GM12892 (cell line): ENCODE measurements around the gene DRC3.

DNA sequence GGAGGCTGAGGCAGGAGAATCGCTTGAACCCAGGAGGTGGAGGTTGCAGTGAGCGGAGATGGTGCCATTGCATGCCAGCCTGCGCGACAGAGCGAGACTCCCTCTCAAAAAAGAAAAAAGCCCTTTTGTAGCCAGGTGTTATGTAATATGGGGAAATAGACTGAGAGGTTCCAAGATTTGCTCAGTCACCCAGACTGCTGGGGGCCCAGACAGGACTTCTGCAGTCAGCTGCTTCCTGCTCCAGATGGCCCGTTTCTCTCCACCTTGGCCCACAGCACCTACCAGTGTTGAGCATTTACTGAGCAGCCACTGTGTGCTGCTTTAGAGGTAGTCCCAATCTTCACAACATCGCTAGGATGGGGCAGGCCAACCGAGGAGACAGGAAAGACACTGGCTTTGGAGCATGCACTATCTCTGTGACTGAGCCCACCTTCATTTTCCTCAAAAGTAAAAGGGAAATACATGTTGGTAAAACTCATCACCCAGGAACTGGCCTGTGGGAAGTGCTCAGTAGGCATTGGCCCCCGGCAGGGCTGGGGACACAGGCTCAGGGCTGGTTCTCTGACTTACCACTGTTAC lies 1.4 kb upstream of the PEMT start:
- RRBS: no CpG with 5 or more reads among the region's 9 CpGs

GRCh38 chr17:17694236-17695116 lies 13.2 kb downstream of the RAI1 start:
- RRBS: 1% methylated on average over 45 of the region's 88 CpGs

DNA sequence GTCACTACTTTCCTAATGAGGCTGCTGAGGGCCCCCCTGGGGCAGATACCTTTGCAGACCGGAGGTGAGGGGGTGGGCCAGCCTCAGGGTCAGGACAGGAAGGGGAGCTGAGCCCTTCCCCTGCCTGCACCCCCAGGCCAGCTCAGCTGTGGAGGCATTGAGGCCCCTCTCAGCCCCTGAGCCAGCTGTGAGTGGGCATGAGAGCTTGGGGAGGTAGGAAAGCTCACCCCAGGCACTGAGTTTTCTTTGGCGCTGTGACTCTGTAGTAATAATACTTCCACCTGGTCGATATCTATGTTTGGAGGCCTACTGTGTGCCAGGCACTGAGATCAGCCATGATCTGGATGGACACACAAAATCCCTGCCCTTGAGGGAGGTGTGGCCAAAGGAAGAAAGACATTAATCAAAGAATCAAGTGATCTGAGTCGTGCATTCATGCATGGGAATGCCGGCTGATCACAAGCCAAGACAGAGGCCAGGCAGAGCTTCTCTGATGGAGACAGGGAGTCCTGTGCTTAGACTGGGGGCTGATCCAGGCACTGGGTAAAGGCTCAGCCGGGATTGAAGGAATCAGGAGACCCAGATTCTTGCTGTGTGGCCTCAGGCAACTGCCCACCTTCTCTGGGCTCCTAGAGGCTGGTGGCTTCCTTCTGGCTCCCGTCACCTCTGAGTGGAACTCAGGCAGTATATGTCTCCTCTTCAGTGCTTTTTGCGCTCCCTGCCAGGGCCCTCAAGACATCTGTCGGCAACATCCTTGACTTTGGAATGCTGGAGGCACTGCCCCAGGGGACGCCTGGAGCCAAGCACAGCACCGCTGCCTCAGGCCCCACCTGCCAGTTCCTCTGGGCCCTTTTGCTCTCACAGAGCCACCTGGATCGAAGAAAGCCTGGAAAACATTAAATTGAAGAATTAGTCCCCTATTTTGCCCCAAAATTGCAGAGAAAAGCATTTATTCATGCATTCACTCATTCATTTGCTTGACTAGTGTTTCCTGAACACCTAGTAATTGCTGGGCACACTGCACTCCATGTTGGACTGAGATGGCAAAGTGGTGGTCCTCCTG lies 17.6 kb downstream of the RAI1 start:
- RRBS: no CpG with 5 or more reads among the region's 12 CpGs

GRCh38 chr17:17738772-17739368 lies 57.6 kb downstream of the RAI1 start:
- RRBS: no CpG with 5 or more reads among the region's 9 CpGs

DNA sequence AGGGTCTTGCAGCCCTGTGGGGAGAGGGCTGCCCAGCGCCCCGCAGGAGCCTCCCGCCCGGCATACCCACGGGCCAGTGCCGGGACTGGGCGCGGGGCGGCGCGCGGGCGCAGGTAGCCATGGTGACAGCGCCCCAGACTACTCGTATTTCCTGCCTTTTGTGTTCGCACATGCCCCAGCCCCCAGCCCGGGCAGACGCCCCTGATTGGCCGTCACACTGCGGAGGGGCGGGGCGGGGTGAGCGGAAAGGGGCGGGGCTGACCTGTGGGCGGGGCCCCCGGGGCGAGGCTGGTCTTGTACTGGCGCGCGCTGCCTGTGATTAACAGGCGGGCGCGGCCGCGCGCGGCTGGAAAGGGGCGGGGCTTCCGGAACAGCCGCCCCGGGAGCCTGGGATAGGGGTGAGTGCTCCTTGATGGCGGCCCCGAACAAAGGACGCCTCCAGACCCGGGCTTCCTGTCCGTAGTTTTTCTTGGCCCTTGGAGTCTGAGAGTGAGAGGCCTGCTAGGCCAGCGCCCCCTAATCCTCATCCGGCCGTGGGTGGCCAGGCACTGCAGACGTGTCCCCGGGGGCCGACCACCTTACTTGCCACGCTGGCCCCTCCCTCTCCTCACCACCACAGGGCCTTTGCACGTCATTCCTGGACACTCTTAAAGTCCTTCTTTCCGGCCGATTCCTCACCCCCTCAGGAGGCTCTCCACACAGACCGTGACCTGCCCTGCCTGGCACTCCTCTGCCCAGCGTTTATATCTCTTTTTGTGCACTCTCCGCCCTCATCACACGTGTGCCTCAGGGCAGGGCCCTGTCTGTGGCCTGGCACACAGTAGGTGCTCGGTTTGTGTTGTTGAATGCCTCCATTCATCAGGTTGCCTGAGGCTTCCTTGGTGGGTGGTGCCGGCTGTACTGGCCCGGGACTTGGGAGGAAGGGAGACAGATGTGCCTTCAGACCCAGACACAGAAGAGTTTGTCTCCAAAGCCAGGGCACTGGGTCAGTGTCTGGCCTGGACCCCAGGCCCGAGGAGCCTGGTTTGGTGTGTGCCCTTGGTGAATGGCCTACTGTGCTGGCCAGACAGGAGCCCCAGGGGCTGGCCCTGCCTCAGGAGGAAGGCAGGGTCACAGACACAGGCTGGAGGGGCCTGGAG lies 71.2 kb downstream of the RAI1 start:
- RRBS: 1% methylated on average over 23 of the region's 64 CpGs

DNA sequence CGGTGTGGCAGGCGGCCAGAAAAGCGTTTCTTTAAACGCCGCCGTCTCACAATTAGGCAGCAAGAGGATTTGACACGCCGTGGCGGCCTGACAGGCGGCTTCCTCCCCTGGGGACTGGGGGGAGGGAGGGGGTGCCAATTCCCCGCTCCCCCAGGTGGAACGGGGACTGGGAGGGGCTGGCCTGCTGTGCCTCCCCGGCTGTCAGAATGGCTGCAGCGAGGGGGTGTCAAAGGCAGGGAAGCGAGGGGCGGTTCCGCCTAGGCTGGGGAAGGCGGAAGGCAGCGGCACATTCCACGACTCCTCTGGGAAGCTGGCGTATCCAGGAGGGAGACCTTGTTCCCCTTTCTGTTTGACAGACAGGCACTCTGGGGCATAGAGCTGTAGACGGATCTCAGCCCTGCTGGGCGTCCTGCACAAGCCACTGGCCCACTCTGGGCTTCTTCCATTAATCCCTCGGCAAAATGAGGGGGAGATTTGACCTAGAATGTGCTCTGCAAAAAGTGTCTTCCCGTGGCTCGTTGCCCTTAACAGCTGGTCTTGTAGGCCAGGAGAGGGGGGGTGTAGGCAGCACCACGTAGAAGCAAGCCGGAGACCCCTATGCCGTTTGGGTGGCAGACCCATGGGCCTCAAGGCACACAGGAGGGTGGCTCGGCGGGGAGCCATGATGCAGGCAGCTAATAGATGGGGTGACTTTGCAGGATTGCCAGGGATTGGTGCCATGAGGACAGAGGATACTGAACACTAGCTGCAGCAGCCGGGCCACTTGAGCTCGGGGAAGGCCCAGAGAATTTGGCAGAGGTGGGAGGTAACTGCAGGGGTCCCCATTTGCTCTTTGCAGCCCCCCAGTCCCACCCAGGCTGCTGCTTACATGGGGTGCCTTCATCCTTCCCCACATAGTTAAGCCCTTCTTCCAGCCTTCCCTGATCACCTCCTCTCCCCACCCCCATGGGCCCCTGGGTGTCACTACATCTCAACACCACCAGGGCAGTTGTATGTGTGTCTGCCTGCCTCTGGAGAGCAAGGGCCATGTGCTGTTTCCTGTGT lies 52.4 kb downstream of the SREBF1 start:
- RRBS: no CpG with 5 or more reads among the region's 33 CpGs

- RRBS: 100% methylated on average over 1 of the region's 15 CpGs
Measured at GRCh38 chr17:17817415-17818039, 19.3 kb downstream of the SREBF1 start.

DNA sequence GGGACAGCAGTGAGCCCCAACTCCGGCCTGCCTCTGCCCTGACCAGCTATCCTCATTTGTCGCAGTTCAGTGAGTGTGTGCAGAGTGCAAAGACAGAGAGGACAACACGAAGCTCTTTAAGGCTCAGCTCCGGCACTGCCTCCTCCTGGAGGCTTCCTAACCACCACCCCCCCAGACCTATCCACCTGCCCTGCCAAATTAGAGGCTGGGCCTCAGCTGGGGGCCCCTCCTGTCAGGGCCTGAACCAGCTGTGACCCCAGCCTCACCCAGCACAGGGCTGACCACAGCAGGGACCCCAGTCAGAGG lies 9.0 kb downstream of the SREBF1 start:
- RRBS: no CpG with 5 or more reads among the region's 4 CpGs

DNA sequence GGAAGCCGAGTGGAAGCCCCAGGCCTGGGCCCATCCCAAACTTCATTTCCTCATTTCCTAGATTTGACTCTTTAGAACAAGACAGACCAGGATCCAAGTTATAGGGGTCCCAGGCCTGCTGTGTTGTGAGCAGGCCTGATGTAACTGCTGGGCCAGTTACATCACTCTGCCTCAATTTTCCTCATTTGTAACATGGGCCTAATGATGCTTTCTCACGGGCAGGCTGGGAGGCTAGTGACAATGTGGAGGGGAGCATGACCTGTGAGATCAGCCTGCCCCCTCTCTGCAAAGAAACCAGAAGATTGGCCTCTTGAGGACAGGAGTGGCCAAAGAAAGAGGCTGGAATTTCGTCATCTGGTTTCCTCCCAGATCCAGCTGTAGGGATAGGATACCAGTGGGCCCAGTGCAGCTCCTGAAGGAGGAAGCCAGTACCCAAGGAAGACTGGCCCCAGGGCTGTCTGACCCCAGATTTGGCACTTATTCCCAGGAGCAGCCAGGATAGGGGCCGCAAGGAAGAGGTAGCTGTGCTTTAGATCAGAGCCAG lies 564 bp upstream of the SREBF1 start:
- RRBS: no CpG with 5 or more reads among the region's 4 CpGs

- RRBS: no CpG with 5 or more reads among the region's 6 CpGs
Measured at GRCh38 chr17:17849065-17849544, 12.3 kb upstream of the SREBF1 start.

DNA sequence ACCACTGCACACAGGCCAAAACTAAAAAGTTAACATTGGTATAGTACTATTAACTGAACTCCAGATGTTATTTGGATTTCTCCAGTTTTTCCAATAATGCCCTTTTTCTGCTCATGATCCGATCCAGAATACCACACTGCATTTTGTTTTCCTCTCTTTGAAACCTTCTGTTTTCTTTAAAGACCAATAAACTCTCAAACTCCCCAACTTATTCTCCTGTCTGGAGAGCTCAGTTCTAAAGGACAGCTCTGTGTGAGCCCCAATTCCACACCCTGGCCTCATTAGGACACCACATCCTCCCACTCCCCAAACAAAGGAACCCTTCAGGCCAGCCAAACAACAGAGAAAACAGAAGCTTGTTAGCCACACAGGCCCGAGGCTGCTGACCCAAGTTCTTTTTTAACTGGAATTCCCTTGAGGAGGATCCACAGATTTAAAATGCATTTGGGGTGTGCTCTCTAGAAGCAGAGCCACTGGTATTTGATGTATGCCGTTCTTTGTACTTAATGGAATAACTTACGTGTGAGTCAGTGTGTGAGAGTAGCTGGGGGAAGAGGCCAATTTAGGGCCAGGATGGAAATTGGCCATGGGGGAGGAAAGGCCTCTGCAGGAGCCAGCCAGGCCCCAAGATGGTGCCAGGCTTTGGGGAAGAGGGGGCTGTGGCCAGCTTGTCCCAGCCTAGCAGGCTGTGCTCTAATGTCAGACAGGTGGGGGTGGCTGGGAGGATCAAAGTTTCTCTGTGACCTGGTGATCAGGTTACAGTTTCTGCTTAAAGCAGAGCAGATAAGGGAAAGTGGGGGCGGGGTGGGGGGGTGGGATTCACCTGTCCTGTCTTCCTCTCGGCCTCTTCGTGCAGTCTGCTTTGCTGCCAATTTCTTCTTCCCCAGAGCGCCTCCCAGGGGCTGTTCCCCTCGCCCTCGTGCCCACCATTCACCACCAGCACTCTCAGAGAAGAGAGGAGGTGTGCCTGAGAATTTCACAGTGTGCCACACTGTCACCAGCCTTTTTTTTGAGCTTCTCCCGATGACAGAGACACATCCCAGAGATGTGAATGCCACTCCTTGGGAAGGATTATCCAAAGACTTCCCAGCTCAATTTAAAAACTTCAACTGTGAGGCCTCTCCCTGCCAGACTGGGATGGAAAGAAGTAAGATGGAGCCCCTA lies 50.9 kb downstream of the TOM1L2 start:
- RRBS: no CpG with 5 or more reads among the region's 11 CpGs

GRCh38 chr17:17928767-17929361 lies 43.3 kb downstream of the TOM1L2 start:
- RRBS: no CpG with 5 or more reads among the region's 5 CpGs

DNA sequence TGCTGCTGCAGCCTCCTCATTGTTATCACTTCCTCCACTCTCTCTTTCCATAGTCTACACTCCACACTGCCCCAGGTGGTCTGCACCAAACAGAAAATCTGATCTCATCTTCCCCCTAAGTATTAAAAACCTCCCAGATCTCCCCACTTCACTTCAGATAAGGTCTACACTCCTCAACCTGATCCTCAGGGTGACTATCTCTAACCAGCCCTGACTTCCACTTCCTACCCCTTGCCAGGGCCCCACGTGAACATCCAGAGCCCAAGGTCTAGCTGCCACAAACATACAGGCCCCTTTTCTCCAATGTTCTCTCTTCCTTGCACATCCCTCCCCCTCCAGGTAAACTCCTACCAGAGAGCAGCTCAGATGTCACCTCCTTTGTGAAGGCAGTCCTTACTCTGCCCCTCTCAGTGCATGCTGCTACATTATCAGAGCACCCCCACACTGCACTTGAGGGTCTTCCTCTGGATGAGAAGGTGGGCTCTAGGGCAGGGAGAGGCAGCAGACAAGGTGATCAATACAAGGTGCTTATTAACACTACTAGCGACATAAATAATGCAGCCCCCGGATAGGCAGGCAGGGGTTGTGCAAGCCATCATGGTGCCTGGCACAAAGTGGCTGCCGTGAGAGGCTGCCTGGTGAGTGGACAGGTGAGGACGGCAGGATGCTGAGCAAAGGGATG lies 28.5 kb downstream of the TOM1L2 start:
- RRBS: no CpG with 5 or more reads among the region's 5 CpGs

DNA sequence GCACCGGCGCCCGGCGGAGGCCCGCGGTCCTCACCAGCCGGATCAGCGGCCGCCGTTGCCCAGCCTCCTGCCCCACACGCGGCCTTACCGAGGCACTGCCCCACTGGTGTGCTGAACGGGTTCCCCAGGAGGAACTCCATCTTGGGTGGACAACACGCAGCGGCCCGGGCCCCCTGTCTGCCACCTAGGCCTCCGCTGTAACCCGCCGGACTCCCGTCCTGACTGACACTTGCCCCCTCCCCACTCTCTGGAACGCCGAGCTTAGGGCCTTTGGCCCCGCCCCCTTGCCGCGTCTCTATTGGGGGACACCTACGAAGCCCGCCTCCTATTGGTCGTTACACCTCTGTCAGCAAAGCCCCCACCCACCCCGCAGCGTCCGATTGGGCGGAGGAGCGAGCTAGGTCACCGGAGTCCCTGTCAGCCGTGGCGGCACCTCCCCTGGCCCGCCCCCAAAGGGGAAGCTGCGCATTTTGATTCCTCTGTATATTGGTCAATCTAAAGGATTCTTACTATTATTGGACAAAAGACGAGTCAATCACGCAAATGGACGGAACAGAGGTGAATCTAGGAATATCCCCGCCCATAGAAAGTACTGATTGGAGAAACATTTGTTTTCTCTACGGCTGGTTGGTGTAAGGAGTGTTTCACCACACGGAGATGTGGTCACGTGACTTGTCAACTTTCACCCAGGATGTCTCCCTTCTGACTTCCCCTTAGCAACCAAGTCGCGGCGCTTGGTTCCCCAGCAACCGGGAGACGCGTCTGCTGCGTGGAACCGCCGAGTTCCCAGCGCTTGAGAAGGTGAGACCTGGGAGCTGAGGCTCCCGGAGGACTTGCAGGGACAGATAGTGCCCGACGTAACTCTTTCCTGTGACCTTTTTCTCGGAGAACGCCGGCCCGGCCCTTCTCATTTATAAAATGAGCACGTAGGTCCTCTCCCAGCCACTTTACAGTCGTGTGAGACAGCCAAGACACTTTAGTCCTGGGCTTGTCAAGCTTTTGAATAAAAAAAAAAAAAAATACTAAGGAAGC lies at the start of gene DRC3:
TSS of gene DRC3 (plus strand) at position 689 of the 1,032 bp plus-strand sequence.
- RRBS: 3% methylated on average over 10 of the region's 65 CpGs

DNA sequence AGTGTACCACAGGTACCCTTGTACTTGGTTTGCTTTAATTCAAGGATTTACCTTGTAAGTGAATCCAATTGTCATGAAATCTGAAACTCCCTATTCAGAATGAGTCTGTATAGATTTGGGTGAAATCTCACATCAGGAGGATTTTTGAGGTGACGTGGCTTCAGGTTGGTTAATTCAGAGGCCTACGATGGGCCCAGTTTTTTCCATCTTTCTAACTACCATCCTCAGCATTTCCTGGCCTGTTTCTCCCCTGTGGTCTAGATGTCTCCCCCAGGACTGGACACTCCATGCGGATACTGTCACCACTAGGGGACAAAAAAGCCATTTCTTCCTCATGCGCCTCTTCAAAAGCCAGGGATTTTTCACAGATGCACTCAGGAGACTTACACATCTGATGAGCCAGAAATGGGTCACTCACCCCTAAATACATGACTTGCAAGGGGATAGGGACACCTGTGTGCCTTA lies 4.7 kb downstream of the GID4 start:
- RRBS: no CpG with 5 or more reads among the region's 4 CpGs

DNA sequence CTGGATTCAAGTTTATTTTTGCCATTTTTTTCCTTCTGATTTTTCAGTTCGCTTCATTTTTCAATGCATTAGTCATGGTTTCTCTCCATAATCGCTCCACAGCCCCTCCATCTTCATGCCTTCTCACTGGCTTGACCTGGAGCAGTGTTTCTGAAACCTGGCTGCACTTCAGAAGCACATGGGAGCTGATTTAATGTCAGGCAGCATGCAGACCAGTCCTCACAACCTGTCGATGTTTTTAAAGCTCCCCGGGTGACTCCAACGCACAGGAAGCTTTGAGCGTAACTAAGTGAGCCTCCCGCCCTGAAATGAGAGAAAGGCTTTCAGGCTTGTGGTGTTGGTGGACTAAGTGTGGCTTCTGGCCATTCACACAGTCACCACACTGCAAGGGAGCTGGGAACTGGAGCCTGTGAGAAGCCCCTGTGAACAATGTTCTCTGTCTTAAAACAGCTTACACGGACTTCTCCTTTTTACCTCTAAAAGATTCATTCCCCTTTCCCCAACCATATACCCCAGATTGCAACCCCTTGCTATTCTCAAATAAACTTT lies 16.8 kb upstream of the DRG2 start:
- RRBS: no CpG with 5 or more reads among the region's 8 CpGs

DNA sequence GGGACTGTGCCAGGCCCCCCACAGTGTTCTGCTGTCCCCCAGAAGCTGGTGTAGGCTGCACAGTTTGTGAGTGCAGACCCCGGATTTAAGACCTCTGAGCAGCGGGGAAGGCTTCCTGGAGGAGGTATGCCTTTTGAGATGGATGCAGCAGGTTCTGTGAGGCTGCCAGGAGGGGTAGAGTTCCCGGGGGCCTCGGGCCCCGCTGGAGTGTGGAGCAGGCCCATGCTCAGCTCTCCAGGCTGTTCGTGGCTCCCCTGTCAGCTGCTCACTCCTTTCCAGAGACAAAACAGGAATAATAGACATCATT lies 238 bp upstream of the MYO15A start:
- RRBS: no CpG with 5 or more reads among the region's 6 CpGs

- RRBS: under 1% methylated on average over 11 of the region's 63 CpGs
Measured at GRCh38 chr17:18182789-18183555, 656 bp upstream of the ALKBH5 start.

- RRBS: 84% methylated on average over 2 of the region's 13 CpGs
Measured at GRCh38 chr17:18209040-18210323, 16.0 kb upstream of the LLGL1 start.

DNA sequence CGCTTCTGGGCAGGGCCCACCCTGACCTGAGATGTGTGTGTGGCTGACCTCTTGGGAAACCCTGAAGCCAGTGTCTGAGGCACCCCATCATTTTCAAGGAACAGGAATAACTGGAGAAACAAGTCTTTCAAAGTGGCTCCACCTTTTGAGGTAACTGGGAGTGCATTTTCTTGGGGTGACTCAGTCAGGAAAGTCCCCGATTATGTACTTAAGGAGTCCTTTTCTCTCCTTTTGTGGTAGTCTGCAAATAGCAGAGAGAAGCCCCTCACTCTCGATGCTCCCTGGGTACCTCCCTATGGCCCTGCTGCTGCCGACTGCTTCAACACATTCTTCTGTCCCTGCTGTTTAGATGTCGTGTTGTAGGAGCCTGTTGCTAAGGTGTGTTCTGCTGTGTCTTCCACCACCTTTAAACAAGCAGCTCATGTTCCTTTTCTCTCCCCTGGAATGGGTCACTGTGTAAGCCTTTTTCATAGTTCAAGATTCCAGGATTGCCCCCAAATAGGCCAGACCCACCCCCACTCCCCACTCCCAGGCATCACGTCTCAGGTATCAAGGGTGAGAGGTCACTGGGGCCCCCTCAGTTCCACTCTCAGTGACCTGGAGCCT lies 25.1 kb upstream of the FBXW10 start:
- RRBS: no CpG with 5 or more reads among the region's 6 CpGs